Mesenchymal stem cell of Wharton's jelly (primary cell): ENCODE measurements around the genes MRPS33 and TMEM178B.

GRCh38 chr7:140229492-140229899 lies 52.7 kb upstream of the KDM7A start:
- CAGE, long polyA plus RNA = no peak

- CAGE, long polyA plus RNA = no peak
Measured at GRCh38 chr7:140275410-140276019, 98.7 kb upstream of the KDM7A start.

DNA sequence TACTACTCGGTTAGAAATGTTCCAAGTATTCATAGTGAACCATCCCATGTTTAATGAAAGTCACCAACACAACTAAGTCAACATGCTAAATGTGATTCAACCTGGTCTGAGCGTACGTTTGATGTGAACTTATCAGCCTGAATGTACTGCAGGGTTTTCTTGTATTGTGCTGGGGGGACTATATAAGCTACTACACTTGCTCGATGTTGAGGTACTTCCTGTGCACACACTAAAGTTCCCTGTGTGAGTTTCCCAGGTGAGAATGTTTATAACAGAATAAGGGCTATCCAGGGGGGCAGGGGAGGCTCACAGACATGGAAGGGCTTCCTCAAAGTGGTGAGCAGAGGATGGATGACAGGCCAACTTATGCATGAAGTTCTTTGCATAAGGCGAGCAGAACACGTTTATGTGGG lies 22.0 kb downstream of the SLC37A3 start:
- CAGE, long polyA plus RNA = no peak

GRCh38 chr7:140451417-140452287 lies 27.7 kb downstream of the MKRN1 start:
- CAGE, long polyA plus RNA = no peak

DNA sequence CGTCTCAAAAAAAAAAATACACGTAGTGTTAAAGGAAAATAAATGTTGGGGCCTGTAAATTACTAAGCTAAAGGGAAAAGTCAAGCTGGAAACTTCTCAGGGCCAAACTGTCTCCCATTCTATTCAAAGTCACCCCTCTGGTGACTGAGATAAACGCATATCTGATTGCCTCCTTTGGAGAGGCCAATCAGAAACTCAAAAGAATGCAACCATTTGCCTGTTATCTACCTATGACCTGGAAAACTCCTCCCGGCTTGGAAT lies 8.9 kb upstream of the MKRN1 start:
- CAGE, long polyA plus RNA = no peak

- CAGE, long polyA plus RNA = no peak
Measured at GRCh38 chr7:140533435-140533971, 54.2 kb upstream of the MKRN1 start.

DNA sequence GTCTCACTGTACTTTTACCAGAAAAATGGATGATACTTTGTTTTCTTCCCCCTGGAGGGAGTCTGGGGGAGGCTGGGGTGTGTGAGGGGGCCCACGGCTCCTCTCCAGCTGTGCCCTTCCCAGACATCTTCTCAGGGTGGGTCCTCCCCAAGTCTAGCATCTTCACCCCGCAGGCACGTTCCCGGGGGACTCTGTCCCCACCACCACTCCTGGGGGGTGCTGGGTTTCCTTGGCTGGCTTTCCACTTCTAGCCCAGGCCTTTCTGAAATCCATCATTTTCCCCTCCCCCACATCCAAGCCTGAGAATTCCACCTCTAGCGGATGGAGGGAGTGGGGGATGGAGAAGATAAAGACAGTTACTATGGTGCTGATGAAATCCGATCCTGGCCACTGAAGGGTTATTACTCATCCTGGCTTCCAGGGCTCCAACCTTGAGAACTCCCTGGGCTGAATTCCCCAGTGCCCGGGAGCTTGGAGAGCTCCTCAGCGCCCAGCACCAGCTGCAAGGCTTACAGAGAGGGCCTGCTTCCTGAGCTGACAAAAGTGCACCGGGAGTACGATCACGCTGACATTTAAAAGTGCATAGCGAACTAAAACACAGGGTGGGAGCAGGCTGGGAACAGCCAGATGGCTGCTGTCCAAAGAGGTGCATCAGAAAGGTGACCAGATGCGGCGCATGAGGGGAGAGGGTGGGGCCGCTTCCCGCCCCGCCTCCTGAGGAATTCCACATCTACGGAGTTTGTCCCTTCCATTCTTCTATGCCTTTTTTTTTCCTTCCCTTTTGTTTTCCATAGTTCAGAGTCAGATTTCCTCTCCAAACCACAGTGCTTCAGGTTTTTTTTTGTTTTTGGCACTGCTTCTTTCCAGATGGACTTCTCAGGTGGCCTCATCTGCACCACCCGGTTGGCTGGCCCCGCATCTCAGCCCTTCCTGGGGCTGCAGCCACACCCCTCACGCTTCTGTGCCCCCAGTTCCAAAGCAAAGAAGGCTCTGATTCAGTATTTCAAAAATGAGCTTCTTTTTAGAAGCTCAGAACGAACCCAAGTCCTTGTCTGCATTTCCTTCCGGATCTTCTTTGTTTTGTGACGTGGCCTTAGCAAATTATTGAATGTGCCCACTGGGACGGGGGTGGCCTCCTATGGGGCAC lies 62.3 kb upstream of the MKRN1 start:
- CAGE, long polyA plus RNA = no peak

GRCh38 chr7:140720540-140721327 lies 24.2 kb downstream of the NDUFB2 start:
- CAGE, long polyA plus RNA = no peak

GRCh38 chr7:140739649-140740182 lies 43.2 kb downstream of the NDUFB2 start:
- CAGE, long polyA plus RNA = no peak

- CAGE, long polyA plus RNA = no peak
Measured at GRCh38 chr7:140827116-140827678, 97.5 kb downstream of the BRAF start.

DNA sequence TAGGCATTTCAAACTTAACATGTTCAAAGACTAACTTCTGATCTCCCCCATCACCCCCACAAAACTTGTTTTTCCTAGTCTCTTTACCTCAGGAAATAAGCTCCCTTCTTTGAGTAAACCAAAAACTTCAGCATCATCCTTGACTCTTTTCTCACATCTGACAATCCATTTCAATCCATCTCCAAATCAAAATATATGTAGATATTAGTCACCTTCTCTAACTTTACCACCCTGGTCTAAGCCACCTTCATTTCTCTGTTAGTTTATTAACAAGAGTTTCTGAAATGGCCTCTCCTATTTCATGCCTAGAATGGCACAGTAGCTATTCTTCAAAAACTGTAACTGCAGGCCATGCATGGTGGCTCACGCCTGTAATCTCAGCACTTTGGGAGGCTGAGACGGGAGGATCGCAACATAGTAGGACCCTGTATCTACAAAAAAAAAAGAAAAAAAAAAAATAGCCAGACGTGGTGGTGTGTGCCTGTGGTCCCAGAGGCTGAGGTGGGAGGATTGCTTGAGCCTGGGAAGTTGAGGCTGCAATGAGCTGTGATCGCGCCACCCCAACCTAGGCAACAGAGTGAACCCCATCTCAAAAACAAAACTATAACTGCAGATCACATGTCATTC lies 71.8 kb downstream of the BRAF start:
- CAGE, long polyA plus RNA = no peak

- CAGE, long polyA plus RNA = no peak
Measured at GRCh38 chr7:140908397-140909171, 16.1 kb downstream of the BRAF start.

DNA sequence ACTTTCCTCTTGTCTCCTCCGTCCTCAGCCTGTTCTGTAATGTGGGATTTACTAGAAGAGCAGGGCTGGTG lies 263 bp upstream of the BRAF start:
- CAGE, long polyA plus RNA = no peak

GRCh38 chr7:141014579-141015584 lies at the start of gene MRPS33:
Gene MRPS33 (minus strand): TSS chr7:141014952.
- CAGE, long polyA plus RNA = start-site peak on the minus strand at chr7:141014934-141014963, 19 and 22 reads in 2 replicates

DNA sequence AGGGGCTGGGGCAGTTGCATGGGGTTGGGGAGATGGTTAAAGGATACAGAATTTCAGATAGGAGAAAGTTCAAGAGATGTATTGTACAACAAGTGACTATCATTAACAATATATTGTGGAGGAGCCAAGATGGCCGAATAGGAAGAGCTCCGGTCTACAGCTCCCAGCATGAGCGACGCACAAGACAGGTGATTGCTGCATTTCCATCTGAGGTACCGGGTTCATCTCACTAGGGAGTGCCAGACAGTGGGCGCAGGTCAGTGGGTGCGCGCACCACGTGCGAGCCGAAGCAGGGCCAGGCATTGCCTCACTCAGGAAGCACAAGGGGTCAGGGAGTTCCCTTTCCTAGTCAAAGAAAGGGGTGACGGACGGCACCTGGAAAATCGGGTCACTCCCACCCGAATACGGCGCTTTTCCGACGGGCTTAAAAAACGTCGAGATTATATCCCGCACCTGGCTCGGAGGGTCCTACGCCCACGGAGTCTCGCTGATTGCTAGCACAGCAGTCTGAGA lies 17.8 kb upstream of the MRPS33 start:
- CAGE, long polyA plus RNA = no peak

DNA sequence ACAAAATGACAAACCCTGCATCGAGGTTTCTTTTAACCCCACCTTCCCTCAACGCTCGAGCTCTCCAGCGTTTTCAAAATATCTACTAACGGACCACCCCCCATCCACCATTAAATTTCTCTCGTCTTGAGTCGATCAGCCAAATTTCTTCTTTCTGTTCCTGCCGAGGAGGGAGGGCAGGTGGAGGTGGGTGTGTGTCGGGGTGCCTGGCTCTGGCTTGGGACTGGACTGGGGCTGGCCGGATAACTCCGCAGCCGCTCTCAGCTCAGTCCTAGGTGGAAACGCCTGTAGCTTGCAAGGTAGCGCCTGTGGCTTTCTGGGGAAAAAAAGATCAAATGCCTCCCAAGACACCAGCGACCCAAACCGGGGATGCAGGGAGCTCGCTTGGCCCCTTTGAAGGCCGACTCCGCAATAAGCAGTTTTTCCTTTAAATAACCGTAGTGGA lies 2.0 kb upstream of the TMEM178B start:
- CAGE, long polyA plus RNA = no peak

DNA sequence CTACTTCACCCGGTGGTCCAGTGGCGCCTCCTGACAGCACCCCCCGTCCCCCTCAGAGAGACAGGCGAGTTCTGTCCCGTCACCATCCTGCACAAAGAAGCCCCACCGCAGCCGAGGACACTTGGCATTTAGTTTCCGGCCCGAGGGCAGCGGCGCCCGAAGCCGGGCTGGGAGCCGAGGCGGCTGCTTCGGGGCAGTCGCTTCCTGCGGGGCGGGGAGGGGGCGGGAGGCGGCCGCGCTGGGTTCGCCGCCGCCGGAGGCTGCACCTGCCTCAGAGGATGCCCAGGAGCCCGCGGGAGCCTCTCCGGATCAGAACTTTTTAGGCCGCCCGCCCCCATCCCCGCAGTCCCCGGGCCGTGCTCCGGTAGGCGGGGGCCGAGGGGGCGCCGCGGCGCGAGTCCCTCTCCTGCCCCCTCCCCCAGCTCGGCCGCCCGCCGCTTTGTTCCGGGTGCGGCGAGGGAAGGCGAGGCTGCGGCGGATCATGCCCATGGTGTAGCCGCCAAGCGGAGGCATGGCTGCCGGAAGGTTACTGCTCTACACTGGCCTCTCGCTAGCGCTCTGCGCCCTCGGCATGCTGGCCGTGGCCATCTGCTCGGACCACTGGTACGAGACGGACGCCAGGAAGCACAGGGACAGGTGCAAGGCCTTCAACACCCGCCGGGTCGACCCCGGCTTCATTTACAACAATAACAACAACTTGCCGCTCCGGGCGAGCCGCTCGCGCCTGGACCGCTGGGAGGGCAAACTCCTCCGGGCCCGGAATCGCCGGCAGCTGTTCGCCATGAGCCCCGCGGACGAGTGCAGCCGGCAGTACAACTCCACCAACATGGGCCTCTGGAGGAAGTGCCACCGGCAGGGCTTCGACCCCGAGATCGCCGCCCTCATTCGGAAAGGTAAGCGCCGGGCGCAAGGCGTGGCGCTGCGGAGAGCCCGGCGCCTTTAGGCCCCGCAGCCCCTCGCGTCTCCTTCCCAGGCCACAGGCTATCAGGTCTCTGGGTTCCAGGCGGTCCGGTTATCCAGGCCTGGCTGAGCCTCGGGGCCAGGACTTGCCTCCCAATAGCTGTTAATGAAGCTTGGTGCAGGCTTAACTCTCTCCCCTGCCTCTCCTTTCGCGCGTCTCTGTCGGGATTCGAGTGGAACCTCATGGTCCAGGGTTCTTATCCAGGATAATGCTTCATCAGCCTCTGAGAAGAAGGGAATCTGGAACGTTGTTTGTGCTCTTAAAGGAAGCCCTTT lies at the start of gene TMEM178B:
Gene TMEM178B, plus strand, starts transcription at position 265 of the 1,236 bp plus-strand sequence.
- CAGE, long polyA plus RNA = no peak

DNA sequence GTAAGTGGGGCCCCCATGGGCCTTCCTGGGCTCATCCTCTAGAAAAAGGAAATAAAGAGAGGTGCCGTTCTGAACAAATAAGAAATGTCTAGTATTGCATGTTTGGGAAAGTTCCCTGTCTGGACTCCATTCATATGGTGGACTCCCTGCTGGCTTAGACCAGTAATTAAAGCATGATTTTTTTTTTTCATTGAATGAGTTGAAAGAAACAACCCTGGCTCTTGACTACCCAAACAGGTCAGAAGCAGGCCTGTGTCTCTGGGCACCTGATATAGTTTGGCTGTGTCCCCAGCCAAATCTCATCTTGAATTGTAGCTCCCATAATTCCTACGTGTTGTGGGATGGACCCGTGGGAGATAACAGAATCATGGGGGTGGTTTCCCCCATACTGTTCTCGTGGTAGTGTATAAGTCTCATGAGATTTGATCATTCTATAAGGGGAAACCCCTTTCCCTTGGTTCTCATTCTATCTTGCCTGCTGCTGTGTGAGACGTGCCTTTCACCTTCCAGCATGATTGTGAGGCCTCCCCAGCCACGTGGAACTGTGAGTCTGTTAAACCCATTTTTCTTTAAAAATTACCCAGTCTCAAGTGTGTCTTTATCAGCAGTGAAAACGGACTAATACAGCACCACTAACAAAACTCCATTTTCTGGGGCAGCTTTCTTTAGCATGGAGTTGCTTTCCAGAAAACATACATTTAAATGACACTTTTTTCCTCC lies 206.3 kb downstream of the TMEM178B start:
- CAGE, long polyA plus RNA = no peak

- CAGE, long polyA plus RNA = no peak
Measured at GRCh38 chr7:141301513-141302000, 227.7 kb downstream of the TMEM178B start.

- CAGE, long polyA plus RNA = no peak
Measured at GRCh38 chr7:141511131-141512465, 39.6 kb upstream of the AGK start.